Colic lymph node (tissue), 1 donor: ENCODE measurements around a stretch of chr16.

- PRO-cap = no peak
Observed at GRCh38 chr16:81274716-81275383, 36.4 kb downstream of the BCO1 start.

DNA sequence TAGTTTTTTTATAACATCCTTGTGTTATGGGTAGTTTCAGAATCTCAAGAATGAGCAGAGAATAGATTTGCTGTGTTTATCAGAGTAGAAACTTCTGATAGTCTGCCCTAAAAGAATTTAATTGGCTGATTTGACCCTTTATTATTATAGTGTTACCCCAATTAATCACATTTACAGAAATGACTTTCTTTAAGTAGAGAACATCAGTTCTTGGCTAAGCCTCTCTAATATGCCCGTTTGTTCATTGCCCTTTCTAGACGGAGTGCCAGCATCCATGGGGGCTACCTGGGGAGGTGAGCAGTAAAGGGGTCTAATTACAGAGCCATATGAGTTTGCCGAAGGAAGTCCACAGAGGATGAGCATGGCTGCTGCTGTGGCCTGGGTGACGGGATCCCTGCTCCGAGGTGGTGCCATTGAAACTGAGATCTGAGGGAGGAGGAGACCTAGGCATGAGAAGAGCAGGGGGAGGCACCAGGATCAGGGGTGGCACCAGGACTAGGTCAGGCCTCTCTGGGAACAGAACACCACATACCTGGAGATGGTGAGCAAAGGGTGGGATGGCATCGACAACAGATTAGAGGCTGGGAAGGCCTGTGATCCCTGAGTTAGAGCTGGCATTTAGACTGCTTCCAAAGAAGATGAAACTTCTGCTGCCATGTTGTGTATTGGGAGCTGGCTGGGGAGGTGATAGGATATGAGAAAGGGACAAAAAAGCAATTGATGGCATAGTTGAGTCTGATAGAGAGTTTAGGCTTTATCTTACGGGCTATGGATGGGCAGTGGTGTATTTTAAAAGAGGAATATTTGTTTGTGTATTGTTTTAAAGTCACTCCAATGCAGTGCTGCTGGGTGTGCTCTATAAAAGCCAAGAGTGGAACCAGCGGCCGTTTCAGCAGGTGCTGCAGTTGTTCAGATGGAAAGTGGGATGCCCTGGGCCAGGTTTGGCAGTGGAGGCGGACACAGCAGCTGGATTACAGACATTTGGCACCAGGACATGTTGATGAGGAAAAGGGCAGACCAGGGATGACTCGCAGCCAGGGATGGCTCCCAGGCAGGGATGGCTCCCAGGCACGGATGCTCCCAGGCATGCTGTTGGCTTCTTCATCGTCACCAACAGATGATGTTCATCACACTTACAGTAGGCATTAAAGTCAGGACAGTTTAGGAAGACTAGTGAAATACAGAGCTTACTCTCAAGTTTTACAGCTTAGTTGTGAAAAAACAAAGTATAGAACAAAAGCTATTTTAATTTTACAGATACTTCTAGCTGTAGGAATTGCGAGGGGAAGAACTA is 9.7 kb downstream of the GAN start:
- PRO-cap = no peak

- PRO-cap = no peak
Observed at GRCh38 chr16:81374444-81375050, 59.8 kb downstream of the GAN start.

- PRO-cap = no peak
Observed at GRCh38 chr16:81452398-81452922, 7.9 kb downstream of the CMIP start.

- PRO-cap = no peak
Observed at GRCh38 chr16:81455720-81456562, 11.3 kb downstream of the CMIP start.

DNA sequence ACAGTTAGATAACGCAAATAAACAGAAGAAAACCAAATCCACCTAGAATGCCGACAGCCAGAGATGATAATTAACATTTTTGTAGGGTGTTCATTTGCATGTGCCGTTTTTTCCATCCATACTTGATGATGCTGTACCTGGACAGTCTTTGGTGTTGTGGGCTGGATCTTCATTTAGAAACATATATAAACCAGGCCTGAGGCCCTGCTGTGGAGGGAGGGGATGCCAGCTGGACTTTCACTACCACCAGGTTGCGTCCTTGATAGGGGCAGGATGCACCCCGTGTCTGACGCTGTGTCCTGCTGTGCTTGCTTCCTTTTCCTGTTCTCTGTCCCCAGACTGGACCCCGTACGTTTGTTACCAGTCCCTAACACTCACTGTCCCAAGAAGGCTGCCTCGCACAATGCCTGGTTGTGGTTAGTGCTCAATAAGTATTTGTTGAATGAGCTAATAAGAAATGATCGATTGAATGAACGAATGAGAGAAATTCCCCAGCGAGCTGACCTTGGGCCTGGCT is 20.6 kb downstream of the CMIP start:
- PRO-cap = no peak

DNA sequence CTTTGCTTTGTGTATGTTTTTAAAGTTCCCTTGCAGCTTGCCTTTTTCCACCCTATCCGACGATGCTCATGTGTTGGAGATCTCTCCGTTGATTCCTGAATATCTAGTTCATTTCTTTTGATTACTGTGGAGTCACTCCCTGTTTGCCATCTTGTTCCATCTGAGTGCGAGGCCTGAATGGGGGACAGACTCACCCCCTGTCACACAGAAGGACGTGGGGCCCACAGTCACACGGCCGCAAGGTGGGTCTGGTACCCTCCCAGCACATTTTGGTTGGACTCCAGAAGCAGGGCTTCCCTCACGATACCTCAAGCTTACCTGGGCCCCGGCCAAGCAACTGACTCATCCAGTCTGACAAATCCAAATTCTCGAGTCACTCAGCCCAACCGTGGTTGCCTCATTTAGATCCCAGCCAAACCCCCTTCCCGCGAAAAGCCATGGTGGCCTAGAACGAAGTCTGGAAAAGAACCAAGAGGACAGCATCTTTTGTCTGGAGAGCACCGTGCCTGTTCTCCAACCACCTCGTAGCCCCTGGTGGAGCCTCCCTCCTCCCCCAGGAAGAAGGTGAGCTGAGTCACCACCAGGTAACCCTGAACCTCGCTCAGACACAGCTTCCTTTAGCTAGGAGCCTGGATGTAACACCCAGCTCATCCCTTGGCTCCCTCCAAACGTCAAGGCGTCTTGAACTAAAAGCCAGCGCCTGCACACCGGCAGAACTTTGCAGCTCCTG is 78.8 kb downstream of the CMIP start:
- PRO-cap = no peak

GRCh38 chr16:81530728-81531017 is 86.1 kb downstream of the CMIP start:
- PRO-cap = no peak

- PRO-cap = no peak
Observed at GRCh38 chr16:81549629-81549855, 104.9 kb downstream of the CMIP start.

- PRO-cap = no peak
Observed at GRCh38 chr16:81581733-81582159, 137.1 kb downstream of the CMIP start.

GRCh38 chr16:81589853-81590212 is 145.2 kb downstream of the CMIP start:
- PRO-cap = no peak

DNA sequence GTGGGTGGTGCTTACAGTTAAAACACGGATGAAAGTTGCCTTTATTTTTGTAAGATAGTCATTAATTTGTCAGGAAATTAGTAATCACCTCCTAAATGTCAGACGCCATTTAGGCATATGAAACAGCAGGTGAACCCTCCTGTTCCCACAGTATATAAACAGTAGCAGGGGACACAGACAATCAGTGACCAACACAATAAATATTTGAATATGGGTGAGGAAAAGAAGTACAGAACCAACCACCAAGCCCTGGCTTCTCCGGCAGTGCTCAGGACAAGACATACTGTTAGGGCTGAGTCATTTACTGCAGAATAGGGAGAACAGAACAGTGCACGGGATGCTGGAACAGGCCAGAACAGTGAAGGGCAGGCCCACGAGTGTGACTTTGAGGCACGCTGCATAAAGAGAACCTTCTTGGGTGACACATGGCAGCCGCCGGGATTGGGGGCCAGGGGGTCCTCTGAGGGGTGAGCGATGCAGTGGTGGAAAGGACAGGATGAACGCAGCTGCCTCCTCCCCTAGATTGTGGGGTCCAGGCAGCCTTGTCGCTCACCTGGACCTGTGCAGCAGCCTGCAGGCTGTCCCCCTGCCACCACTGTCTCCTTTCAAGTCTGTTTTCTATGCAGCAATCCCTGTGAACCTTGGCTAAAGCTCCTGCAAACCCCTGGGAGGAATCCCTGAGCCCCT is 160.4 kb downstream of the CMIP start:
- PRO-cap = no peak

DNA sequence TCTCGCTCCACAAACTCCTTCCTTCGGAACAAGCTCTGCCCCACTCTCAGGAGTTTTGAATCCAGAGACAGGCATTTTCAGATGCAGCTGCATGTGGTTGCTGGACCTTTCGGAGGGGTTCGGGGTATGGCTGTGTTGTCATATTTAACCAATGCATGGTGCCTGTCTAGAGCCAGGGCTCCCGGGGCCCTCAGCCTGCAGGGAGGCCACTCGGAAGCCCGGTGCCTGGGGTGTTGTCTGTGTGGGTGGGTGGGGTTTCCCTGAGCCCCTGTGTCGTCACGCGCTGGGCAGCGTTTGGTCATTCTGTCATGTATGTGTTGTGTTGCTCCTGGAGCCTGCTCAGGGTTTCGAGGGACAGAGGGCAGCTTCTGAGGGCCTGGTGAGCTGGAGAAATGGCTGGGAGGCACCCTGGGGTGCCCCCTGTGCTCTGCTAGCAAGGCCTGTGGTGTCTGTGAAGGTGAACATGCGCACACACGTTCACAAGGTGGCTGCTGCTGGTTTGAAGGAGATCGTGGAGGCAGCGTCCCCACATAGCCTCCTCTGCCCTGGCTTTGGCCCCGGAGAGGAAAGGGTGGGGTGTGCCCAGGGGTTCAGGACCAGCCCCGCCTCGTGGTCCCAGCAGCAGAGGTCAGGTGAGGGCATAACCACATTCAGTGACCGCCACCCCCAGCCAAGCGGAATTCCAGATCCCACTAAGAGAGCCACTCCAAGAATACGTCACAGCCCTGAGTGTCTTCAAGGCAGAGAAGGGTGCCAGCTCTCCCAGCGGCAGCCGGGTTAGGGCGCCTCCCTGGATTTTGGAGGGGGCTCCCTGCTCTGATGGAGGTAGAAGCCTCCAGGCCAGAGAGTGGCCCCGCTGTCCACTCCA is 98.9 kb upstream of the PLCG2 start:
- PRO-cap = no peak

GRCh38 chr16:81708010-81708440 is 71.1 kb upstream of the PLCG2 start:
- PRO-cap = no peak

DNA sequence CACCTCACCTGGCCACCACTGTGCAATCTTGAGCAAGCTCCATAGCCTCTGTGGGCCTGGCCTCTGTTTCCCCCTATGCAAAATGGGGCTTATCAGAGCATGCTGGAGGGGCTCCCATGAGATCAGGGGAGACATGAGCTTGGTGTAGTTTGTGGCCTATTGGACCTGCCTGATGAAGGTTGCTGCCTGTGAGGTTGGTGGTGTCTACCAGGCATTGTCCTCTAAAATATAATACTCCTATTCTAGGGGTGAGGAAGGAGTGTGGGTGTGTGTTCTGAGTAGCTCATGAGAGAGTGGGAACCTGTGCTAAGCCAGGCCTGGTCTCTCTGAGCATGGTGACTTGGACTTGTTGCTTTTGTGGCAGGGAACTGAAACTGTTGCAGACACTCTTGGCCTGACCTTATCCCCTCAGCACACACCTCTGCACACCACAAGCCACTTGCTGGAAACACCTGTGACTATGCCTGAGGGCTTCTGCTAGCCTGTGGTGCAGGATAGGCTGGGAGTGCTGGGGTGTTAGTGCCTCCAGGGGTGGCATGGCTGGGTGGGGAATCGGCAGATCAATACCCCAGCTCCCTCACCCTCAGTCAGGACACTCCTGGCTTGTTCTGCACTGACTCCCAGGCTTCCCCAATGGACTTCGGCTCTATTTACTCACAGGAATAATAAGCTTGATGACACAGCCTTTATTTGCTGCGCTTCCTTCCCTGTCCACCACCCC is 29.8 kb downstream of the PLCG2 start:
- PRO-cap = bidirectional peak, plus-strand start at position 382 of the sequence, minus-strand start at position 328 of the sequence

DNA sequence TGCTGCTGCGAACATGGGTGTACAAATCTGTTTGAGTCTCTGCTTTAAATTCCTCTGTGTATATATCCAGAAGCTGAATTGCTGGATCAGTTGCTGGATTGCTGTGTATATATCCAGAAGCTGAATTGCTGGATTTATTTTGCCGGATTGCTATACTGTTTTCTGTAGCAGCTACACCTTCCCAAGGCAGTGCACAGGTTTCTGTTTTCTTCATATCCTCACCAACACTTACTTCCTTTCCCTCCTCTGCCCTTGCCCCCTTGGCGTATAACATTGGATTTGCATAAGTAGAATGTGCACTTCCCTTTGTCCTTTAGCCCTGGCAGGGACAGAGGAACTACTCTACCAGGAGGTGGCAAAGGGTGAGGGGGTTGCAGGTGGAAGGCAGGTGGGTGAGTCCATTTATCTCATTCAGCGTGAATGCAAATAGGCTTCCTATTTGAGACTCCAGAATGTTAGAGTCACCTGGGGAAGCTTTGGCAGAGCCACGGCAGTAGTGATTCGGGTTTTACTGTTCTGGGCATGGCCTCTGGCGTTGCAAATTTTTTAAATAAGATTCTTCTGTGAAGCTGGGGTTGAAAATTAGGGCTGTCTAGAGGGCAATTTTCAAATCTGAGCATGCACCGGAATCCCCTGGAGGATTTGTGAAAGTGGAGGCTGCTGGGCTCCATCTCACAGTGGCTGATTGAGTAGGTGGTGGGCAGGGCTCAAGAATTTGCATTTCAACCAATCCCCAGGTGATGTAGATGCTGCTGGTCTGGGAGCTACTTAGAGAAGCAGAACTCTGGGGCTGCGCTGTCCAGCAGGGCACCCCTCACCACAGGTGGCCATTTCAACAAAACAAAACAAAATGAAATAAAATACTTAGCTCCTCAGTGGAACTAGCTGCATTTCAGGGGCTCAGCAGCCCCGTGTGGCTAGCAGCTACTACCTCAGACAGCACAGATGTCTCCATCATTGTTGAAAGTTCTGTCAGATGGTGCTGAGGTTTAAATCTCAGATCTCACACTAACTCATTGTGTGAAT is 84.7 kb downstream of the PLCG2 start:
- PRO-cap = no peak

GRCh38 chr16:81866929-81867520 is 87.9 kb downstream of the PLCG2 start:
- PRO-cap = no peak

DNA sequence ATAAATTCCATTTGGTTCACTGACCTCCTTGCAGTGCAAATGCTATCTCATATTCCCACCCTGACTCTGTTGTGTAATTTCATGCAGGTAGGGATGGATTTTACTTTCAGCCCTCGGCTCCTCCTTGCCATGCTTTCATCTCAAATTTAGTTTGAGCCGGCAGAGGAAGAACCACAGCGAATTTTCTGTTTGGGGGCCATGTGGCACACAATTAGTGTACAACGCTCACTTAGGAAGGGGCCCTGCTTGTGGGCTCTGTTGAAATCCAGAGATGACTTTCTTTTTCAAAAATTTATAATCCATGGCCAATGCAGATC is 89.7 kb downstream of the SDR42E1 start:
- PRO-cap = no peak

DNA sequence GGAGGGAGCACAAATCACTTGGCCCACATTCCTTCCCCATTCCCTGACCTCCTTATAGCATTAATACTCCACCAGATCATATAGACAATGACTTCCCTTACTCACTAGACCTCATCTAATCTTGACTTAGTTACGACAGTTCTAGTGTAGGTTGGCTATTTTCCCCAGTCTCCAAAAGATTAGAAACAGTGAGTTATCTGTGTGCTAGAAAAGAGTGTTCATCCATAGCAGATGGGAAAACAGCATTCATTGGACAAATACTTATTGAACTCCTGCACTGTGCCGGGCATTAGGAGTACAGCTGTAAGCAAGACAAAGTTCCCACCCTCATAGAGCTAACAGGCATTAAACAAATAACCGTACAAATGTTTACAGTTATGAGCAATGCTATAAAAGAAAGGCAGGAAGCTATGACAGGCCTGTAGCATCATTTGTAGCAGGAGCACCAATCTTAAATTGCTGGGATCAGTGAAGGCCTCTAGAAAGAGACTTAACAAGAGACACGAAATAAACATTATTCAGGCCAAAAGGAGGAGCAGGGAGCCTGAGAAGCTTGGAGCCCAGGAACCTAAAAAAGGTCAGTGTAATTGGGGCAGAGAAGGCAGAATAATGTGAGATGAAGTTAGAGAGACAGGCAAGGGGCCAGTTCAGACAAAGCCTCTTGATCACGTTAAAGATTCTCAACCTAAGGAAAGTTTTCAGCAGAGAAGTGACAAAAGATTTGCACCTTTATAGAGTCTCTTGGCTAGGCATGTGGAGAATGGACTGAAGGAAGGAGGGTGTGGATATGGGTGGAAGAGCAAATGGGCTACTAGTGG is 15.6 kb downstream of the SDR42E1 start:
- PRO-cap = no peak

DNA sequence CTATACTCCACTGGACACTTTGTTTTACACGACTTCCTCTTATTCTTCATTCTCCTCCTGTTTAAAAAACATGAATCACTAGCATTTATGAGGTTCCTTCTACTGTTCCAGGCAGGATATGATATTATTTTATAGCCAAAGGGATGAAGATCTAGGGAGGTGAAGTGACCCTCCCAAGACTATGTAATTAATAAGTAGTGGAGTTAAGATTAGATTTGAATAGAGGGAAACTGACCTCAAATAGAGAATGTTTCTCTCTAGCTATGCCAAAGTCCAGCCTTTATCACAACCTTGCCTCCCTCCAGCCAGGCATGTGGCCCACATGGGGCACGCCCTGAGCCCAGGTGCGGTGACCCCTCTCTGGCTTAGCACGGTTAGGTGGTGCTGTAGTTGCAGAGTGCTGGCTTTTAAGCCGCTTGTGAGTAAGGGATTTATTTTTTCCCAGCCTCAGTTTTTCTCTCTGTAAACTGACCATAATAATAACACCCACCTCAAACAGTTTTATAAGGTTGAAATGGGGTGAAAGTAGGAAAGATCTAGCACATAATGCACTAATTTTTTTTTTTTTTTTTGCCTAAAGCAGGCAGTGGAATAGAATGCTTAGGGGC is 1.1 kb upstream of the HSD17B2 start:
- PRO-cap = no peak